ENCODE measurements around a stretch of chr12.

GRCh38 chr12:1800660-1801019, 19.7 kb upstream of the LRTM2 start:
- PRO-cap = no peak
- RRBS = no CpG with 5 or more reads among the region's 4 CpGs

GRCh38 chr12:2017739-2018106, 13.5 kb upstream of the DCP1B start:
- PRO-cap = no peak
- RRBS = no CpG with 5 or more reads among the region's 6 CpGs

- PRO-cap = no peak
- RRBS = no CpG with 5 or more reads among the region's 6 CpGs
Observed at GRCh38 chr12:2075415-2075923, 22.7 kb downstream of the CACNA1C start.

DNA sequence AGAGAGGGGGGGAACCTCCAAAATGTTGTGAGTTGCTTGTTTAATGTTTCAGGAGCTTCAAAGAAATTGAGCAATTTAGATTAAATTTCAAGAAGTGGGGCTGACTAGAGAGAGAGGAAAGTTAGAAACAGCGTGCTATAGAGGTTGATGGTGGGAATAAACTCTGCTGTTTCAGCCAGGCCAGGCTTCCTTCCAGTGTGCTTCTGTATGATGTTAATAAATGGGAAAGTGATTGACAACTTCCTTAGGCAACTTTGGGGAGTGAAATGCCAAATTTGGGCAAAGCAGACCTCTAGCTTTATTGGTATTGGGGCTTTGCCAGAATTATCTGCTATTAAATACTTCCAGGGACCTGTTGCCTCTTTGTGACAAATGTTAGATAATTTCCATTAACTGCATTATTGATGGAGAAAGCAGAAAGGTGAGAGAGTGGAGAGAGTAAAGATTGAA, 94.4 kb downstream of the CACNA1C start:
- PRO-cap = no peak
- RRBS = no CpG with 5 or more reads among the region's 1 CpG

- PRO-cap = no peak
- RRBS = no CpG with 5 or more reads among the region's 11 CpGs
Observed at GRCh38 chr12:2325589-2326111, 272.9 kb downstream of the CACNA1C start.

DNA sequence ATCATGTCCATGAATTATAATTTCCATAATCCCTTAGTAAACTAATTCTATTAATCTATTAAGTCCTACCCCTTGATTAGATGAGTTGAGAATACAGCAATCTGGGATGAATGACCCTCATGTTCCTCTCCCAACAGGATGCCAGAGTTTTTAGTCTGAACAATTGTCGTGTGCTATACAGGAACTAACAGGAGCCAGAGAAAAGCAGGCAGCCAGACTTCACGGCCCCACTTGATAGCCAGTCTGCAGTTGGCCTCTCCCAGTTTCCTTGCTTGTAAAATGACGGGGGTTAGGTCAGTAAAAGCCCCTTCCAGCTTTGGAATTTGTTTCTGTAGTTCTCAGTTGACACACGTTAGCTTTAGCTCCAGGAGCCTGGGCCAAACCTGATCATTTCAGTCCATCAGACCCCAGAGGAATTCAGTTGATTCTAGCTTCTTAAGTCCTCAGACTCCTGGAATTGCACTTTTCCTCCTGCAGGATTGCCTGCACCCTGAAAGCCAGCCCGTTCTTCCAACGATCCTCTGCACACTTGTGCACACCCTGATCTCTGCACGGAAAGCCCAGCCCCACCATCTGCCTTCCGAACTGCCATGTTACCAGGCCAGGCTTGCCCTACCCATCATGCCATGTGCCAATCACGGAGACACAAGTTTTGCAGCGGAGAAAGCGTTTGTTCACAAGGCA, 266.7 kb upstream of the FKBP4 start:
- PRO-cap = no peak
- RRBS = no CpG with 5 or more reads among the region's 11 CpGs

DNA sequence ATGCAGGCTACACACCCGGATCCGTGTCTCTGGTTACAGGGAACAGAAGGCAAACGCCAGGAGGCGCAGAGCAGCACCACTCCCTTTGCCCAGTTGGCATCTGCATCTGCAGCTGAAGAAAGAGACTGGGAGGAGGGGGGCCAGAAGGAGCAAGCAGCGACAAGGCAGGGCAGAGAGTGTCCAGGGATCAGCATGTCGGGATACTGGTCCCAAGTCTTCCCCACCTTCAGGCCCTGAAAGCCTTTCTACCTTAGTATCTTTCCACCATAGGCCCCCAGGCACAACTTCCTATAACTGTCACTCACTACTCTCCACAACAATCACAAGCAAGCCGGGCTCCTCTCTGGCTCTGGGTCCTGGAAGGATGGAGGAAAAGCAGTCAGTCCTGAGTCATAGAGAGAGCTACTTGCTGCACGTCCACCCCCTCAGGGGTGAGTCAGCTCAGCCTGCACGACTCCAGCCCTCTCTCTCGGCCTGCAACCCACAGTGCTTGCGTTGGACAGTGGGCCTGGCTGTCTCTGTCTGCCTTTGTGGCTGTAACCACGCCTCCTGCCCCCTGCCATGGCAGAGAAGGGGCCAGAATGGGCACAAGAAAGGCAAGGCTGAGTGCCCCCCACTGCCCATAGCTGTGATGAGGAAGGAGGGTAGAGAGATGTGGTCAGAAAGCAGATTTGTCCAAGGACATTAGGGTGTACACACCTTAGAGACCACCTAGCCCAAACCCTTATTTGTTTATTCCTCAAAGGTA, 154.1 kb upstream of the FKBP4 start:
- PRO-cap = bidirectional peak, plus-strand start at position 484 of the sequence, minus-strand start at position 202 of the sequence
- RRBS = no CpG with 5 or more reads among the region's 12 CpGs

- PRO-cap = no peak
- RRBS = no CpG with 5 or more reads among the region's 3 CpGs
Observed at GRCh38 chr12:2676630-2676920, 118.2 kb upstream of the FKBP4 start.

DNA sequence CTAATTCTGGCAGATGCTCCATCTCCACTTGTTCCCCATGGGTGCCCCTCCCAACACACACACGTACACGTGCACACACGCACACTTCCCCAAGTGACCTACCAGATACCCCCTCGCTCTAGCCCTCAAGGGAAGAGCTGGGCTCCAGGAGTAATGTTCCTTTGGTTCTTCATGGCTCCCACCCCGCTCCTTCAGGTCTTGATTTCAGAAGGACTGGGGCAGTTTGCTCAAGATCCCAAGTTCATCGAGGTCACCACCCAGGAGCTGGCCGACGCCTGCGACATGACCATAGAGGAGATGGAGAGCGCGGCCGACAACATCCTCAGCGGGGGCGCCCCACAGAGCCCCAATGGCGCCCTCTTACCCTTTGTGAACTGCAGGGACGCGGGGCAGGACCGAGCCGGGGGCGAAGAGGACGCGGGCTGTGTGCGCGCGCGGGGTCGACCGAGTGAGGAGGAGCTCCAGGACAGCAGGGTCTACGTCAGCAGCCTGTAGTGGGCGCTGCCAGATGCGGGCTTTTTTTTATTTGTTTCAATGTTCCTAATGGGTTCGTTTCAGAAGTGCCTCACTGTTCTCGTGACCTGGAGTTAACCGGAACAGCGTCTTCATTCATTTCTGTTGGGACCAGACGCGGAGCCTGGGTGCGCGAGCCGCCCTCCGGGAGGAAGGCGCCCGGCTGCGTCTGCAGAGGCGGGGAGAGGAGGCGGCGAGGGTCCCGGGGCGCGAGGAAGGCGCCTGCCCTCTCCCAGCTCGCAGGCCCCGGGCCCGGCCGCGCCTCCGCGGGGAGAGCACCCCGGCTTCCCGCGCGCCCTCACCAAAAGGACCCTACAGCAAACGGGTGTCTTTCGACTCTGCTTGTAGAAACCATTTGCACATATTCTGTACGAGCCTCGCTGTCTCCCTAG, 103.8 kb upstream of the FKBP4 start:
- PRO-cap = no peak
- RRBS = 71% methylated on average over 19 of the region's 66 CpGs

GRCh38 chr12:2858301-2858866, 1.5 kb upstream of the TEX52 start:
- PRO-cap = no peak
- RRBS = no CpG with 5 or more reads among the region's 6 CpGs

GRCh38 chr12:2974407-2974740, 15.2 kb downstream of the TEAD4 start:
- PRO-cap = no peak
- RRBS = 44% methylated on average over 2 of the region's 8 CpGs

GRCh38 chr12:2998522-2999300, 39.5 kb downstream of the TEAD4 start:
- PRO-cap = no peak
- RRBS = 47% methylated on average over 4 of the region's 19 CpGs

DNA sequence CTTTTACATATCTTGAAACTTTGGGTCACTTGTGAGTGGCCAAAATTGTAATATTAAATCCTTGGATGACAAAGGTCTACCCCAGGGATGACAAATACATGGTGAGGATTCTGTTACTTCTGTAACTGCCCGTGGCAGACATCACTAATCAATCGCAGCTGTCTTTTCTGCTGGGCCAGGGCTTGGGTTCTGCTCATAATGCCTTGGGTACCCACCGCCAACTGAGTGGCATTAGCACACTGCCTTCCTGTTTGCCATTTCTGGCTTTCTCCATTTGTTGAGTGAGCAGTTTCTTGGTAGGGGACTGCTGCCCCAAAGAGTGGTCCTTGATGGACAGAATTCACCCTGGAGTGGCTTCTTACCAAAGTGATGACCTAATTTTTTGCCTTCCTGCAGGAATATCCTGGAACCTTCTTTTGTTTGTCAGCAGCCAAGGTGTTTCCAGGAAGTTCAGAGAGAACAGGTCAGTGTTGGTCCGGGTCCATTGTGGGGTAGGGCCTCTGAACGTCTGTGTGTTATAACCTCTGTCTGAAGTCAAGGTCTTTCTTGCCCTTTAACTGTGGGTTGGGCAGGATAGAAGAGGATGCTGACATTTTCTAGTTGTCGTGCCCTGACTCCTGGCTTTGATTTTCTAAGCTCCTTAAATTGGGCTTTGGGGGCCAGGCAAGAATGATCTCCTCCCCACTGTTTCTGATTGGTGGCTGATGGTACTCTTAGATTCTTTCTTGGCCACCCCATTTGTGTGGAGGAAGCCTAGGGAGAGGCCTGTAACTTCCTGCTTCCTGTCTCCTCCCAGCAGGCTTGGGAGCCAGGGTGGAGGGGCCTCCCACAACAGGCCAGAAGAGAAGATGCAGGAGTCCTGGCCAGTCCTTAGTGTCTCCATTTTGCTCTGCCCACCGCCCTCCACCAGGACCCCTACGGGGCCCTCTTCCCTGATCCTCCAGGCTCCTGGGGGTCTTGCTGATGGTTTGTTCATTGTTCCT, 6.4 kb downstream of the TSPAN9 start:
- PRO-cap = no peak
- RRBS = no CpG with 5 or more reads among the region's 8 CpGs

- PRO-cap = no peak
- RRBS = no CpG with 5 or more reads among the region's 14 CpGs
Observed at GRCh38 chr12:3205778-3206631, 128.8 kb downstream of the TSPAN9 start.

DNA sequence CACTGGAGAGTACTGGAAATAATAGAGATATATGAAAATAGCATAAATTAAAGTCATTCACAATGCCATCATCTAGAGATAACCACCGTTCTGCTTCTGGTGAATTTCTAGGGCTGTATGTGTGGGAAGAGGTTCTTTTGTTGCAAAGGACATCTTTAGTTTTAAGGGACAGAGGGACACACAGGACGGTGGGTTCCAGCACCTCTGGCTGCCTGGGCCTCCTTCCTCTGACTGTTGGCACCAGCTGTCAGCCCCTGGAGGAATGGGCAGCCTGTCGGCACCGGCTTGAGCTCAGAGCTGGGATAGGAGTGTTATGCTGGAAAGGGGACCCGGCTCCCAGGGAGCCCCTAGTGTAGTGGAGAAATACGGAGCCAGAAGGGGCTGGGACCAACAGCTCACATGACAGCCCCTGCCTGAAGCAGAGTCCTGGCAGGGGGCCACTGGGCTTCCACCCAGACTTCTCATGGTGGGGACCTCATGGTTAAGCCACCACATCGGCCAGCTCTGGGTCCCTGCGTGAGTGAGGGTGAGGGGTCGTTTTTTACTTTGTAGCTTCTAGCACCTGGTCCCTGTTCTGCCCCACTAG, 174.4 kb downstream of the TSPAN9 start:
- PRO-cap = no peak
- RRBS = no CpG with 5 or more reads among the region's 9 CpGs

GRCh38 chr12:3315149-3315537, 175.9 kb upstream of the PRMT8 start:
- PRO-cap = no peak
- RRBS = 3% methylated on average over 3 of the region's 11 CpGs

DNA sequence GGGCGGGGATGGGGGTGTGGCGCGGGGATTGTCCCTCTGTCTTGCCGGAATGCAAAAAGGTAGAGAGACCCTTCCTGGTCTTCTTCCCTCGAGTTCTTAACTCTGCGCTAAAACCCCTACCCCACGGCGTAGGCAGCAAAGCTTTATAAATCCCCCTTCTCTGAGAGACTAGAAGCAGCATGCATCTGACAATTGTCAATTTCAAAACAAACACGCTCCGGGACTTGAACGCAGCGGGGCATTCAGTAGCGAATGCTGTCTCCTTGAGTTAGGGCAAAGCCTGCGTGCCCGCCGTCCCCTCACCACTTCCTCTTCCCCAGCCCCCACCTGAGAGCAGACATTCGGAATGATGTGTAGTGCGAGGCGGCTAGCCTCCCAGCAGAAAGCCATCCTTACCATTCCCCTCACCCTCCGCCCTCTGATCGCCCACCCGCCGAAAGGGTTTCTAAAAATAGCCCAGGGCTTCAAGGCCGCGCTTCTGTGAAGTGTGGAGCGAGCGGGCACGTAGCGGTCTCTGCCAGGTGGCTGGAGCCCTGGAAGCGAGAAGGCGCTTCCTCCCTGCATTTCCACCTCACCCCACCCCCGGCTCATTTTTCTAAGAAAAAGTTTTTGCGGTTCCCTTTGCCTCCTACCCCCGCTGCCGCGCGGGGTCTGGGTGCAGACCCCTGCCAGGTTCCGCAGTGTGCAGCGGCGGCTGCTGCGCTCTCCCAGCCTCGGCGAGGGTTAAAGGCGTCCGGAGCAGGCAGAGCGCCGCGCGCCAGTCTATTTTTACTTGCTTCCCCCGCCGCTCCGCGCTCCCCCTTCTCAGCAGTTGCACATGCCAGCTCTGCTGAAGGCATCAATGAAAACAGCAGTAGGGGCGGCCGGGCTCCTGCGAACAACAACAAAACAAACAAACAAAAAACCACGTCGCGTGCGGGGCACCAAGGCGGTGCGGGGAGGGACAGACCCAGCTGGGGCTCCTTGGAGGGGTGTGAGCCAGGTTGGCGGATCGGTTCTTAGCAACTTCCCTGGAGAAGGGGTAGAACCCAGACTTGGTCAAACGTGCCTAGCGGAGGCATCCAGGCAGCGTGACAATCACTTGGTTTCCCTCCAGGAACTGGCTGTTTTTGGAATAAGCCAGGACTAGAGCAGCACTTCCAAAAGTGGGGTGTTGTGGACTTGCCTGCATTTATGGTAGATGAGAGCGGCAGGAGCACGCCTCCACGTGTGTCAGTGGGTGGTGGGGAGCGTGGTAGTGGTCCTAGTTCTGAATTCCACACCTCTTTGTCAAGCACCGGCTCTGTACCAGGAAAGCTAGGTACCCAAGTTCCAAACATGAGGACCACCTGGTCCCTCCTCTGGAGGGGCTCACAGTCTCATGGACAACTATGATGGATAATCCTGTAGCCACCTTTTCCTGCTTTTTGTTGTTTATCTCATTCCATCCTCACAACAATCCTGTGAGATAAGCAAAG, 2.4 kb downstream of the PRMT8 start:
- PRO-cap = no peak
- RRBS = no CpG with 5 or more reads among the region's 72 CpGs

- PRO-cap = no peak
- RRBS = no CpG with 5 or more reads among the region's 4 CpGs
Observed at GRCh38 chr12:3865933-3866732, 7.1 kb downstream of the PARP11 start.

DNA sequence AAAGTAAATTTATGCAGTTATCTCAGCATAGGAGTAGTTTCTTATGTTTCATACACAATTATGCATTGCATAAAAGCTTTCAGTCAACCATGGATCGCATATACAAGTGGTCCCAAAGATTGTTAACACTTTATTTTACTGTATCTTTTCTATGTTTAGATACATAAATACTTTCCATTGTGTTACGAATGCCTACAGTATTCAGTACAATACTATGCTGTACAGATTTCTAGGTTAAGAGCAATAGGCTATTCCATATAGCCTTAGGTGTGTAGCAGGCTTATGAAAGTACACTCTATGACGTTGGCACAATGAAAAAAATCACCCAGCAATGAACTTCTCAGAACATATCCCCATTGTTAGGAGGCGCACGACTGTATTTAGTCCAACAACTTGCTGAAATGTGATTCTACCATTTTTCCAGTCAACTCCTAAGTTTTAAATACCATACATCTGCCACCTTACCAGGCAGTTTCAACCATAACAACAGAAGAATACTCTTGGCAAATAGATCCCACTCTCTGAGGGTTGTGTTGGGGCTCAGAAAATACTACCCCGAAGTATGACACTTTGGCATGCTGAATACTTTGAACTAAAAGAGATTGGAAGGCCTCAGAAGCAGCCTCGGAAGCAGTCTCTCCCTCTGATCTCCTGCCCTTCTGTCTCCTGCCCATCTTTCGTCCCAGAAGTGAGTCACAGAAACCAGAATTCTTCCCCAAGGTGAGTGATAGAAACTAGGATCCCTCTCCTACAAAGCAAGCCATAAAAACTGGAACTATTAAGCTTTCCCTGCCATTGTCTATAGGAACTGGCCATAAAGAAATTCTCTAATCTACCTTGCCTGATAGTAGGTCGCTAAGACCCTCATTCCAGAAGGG, 1.7 kb downstream of the PARP11 start:
- PRO-cap = no peak
- RRBS = no CpG with 5 or more reads among the region's 9 CpGs

- PRO-cap = no peak
- RRBS = no CpG with 5 or more reads among the region's 4 CpGs
Observed at GRCh38 chr12:3913439-3913697, 40.2 kb upstream of the PARP11 start.